ENCODE data around the genes HMGN1 and BACE2.

DNA sequence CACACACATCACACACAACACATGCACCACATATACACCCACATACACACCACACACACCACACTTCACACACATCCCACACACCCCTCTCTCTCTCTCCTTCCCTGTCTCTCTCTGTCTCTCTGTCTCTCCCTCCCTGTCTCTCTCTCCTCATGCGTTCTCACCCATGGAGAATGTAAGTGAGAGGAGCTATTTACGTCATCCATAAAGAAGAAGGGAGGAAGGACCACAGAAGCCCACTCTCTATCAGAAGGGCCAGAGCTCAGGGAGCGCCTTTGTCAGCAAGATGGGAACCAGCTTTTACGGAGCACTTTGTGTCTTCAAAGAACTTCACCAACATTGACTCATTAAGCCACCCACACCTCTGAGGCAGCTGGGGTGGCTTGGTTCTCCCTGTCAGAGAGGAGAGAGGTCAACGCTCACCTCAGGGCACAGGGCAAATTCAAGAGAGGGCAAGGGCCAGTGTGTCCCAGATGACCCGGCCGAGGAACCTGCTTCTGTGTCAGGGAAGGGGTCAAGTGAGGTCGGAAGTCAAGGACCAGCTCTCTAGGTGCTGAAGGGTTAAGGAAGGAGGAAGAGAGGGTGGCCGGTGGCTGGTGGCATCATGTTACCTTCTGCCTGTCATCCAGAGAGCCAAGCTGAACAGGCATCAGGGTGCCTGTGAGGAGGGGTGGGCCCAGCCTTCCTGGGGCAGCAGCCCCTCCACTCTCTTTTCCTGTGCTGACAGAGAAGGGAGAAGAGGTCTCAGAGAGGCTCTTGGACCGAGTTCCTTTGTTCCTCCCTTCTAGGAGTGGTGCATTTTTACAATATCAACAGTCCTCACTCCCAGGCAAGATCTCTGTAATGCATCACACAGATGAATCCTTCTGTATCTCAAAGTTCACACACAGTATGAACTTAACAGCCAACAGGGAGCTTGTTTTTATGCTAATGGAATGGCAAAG lies 108.9 kb downstream of the ETS2 start:
- PRO-cap, 2 experiments, result no peak in any of the 2 experiments

- PRO-cap, 2 experiments, result no peak in any of the 2 experiments
Measured at GRCh38 chr21:39014655-39015185, 168.5 kb downstream of the PSMG1 start.

DNA sequence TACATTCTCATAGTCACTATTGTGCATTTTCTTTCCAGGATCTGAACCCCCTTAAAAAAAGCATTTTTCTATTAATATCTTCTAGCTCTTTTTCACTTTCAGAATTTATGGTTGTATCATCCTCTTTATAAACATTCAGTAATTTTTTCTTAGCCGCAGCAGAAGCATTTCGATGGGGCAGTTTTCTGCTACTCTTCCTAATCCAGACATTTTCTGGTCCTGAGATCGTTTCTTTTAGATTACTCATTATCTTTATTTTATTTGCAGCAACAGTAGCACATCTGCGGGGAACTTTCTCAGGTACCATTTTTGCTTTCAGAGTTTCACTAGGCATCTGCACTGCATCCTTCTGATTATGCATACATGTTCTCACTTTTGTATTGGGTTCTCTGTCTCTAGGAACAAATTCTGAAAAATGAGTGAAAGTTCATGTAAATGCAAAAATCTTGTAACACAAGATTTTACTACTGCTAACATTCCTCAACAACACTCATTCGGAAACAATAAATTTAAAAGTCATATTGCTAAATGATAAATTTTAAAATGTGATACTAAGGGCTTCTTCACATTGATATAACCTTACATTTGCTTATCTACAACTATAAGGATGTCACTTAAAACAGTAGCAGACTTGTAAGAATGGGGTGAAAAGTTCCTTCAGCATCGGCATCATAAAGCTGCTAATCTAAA lies 3.9 kb upstream of the PSMG1 start:
- PRO-cap, 2 experiments, result no peak in any of the 2 experiments

- PRO-cap, 2 experiments, result no peak in any of the 2 experiments
Measured at GRCh38 chr21:39188726-39189099, 5.5 kb upstream of the PSMG1 start.

- PRO-cap, 2 experiments, result no peak in any of the 2 experiments
Measured at GRCh38 chr21:39216059-39216829, 33.0 kb upstream of the PSMG1 start.

GRCh38 chr21:39348495-39349267 lies at the start of gene HMGN1:
TSS of gene HMGN1 (minus strand) at chr21:39349088.
- PRO-cap, 2 experiments, result peak in 2 of 2 experiments; most common minus-strand start chr21:39349011 (in 2)

DNA sequence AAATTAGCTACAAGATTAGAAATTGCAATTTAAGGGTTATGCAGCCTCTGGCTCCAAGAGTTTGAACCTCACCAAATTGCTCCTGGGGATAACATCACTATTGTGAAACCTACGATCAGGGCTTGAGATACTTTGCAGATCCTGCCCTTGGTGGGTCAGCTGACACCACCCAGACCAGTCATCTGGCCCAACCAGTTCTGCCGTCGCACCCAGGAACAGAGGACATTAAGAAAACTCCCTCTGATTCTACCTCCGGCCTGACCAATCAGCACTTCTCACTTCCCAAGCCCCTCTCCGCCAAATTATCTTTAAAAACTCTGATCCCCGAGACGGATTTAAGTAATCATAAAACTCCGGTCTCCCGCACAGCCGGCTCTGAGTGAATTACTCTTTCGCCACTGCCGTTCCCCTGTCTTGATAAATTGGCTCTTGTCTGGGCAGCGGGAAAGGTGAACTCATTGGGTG lies 32.9 kb upstream of the B3GALT5 start:
- PRO-cap, 2 experiments, result no peak in any of the 2 experiments

DNA sequence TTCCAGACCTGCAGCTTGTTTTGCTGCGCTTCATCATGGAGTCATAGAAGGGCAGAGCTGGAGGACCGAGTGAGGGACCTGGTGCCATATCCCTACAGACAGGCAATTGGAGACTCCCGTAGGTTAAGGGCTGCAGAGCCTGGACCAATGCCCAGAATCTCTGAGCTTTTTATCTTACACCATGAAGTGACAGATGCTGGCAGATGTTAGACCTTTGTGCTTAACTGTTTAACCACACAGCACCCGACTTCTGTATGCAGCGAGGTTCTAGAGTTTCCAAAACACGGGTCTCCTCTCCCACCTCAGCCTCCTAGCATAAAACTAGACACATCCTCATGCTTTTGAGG lies 47.4 kb downstream of the B3GALT5 start:
- PRO-cap, 2 experiments, result no peak in any of the 2 experiments

DNA sequence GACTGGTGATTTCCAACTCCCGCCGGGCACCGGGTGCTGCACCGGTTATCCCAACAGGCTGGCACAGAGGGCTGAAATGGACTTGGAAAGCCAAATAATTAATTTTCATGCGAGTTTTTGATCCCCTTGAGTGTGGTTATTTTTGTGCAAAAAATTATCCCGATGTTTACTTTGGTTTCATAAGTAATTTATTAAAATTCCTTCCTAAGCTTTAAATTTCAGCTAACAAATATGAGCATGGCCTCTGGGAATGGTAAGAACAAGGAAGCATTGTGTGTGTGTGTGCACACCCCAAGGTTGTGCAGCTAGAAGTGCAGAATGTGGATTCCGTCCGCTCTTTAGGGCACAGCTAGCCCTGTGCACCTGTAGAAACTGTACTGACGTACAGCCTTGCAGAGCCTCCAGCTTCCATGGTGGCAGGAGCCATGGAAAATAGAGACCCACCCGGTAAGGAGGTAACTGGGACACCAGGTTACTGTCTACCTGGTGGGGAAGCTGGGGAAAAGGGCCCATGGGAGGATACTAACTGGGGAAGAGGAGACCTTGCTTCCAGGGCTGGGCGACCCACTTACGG lies 54.6 kb downstream of the B3GALT5 start:
- PRO-cap, 2 experiments, result no peak in any of the 2 experiments

DNA sequence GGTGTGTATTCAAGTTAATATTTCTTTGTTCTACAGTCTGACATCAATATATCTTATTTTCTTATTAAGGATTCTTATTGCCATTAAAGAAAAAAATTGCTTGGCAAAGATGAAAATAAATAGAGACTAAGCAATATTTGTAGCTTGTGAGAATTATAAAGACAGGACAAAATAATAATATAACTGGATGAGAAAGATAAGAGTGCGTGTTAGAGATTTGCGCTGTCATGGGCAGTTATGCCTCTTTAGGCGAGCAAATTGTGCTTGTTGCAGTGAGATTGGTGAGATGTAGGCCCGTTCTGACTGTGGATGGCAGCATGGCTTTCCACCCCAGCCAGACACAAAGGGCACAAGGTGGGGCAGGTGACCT lies 58.5 kb upstream of the IGSF5 start:
- PRO-cap, 2 experiments, result no peak in any of the 2 experiments

DNA sequence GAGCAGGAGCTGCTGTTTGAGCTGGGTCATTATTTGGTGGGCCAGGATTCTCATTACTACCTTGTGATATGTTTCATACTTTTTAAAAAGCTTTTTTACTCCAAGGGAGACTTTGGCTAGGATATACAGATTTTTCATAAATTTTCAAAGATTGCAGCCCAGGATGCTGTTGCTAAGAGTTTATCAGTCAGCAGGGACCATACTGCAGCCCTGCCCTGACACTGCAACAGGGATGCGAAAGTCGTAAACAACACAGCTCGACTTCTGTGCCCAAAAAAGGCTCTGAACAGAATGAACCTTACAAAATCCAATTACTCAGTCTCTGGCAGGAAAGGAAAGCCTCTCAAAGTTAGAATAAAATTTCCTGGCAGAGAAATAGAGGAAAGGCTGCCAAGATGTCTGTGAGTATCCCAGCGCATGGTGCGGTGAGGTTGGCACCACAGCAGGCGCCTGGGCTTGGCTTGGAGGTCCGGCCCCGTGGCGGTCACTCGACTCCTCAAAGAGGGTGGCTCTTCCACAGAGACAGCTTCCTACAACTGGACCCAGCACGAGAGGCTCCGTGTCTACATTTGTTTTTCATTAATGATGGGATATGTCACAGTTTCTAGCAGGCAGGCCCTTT lies 185.7 kb downstream of the PCP4 start:
- PRO-cap, 2 experiments, result no peak in any of the 2 experiments

GRCh38 chr21:40841882-40842304 lies 5.1 kb downstream of the DSCAM start:
- PRO-cap, 2 experiments, result no peak in any of the 2 experiments

GRCh38 chr21:41147079-41147505 lies 20.9 kb upstream of the BACE2 start:
- PRO-cap, 2 experiments, result no peak in any of the 2 experiments

DNA sequence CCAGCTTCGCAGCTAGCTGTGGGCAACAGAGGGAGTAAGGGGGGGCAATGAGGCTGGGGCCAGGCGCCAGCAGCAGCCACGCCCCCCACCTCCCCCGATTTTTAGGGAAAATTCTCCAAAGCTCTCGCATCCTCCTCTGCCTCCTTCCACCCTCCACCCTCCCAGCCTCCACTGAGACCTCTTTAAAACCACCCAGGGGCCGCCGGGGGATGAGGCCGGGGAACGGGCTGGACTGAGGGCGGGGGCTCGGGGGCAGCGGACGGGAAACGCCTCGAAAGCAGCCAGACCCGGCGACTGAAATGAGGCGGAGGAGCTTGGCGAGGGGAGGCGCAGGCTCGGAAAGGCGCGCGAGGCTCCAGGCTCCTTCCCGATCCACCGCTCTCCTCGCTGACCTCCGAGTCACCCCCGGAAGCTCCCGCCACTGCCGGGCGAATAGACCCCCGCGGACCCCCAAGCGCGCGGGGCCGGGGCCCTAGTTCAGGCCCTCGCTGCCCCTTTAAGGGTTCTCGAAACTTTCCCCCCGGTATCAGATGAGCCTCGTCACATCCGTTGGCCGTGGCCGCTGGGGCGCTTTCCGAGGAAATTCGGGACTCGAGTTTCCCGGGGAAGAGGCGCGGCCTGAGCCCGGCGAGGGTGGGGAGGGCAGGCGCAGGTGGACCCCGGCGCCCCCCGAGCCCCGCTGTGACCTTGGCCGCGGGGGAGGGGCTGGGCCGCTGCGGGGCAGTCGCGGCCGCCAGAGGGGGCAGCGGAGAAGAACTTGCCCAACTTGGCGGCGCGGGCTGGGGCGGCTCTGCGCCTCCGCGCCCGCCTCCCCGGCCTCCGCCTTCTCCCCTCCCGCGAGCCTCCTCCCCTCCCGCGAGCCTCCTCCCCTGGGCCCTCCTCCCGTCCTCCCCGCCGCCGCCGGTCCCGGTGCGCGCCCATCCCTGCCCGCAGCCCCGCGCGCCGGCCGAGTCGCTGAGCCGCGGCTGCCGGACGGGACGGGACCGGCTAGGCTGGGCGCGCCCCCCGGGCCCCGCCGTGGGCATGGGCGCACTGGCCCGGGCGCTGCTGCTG lies at the start of gene BACE2:
Gene BACE2 (plus strand): TSS at position 920 of the 1,053 bp plus-strand sequence.
- PRO-cap, 2 experiments, result peak in 2 of 2 experiments; most common plus-strand start position 284 of the sequence (in 1); most common minus-strand start position 759 of the sequence (in 2)

- PRO-cap, 2 experiments, result no peak in any of the 2 experiments
Measured at GRCh38 chr21:41219301-41220180, 51.6 kb downstream of the BACE2 start.

GRCh38 chr21:41257114-41257401 lies 59.5 kb upstream of the FAM3B start:
- PRO-cap, 2 experiments, result no peak in any of the 2 experiments

- PRO-cap, 2 experiments, result no peak in any of the 2 experiments
Measured at GRCh38 chr21:41322046-41322636, 5.5 kb downstream of the FAM3B start.

DNA sequence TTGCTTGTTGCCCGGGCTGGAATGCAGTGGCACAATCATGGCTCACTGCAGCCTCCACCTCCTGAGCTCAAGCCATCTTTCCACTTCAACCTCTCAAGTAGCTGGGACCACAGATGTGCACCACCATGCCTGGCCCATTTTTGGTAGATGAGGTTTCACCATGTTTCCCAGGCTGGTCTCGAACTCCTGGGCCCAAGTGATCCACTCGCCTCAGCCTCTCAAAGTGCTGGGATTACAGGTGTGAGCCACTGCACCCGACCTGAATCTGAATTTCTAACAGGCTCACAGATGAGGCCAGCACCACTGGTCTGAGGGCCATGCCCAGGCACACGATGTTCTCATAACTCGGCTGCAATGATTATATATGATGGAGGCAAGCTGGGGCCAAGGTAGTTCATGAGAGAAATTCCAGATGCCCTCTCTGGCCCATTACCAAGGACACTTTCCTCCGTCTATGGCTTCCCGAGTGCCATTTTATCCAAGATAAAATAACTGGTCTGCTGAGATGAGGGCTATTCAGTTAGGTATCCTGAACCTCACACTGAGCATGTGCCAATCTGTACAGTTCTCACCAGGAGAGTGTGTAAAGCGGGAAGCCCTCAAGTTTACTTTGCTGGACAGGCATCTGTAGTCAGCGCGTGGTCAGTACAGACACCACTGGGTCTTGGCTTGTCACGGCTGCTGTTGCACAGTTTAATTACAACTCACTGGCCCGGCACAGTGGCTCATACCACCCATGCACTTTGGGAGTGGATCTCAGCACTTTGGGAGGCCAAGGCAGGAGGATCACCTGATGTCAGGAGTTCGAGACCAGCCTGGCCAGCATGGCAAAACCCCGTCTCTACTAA lies 16.5 kb downstream of the TMPRSS2 start:
- PRO-cap, 2 experiments, result no peak in any of the 2 experiments

DNA sequence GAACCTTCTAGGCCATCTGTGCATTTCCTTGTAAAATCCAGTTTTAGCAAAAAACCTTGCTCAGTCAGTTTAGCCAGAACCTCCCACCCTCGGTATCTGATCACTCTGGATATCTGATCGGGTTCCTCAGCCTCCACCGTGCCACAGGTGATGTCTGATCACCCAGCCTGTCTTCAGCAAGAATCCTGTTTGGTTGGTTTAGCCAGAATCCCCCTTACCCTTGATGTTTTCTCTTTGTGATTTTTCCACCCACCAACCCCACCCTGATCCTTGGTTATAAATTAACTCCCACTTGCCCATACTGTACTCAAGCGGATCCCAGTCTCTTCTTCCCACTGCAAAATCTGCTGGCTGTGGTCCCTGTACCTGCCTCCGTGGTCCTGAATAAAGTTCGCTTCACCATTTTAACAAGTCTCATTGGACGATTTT lies 8.6 kb downstream of the TMPRSS2 start:
- PRO-cap, 2 experiments, result no peak in any of the 2 experiments

GRCh38 chr21:41556448-41556830 lies 48.5 kb upstream of the TMPRSS2 start:
- PRO-cap, 2 experiments, result no peak in any of the 2 experiments

All from Metastatic Liver Carcinoma in the Adrenal Gland (tissue), 2 donors.